Tibial nerve (tissue), 3 donors: Measurements from ENCODE around the genes BDKRB1, ATG2B and BCL11B.

- PRO-cap, result no peak
- RAMPAGE, long total RNA, 3 experiments, result no peak in any of the 3 experiments
Measured at GRCh38 chr14:96226693-96227085, 22.1 kb downstream of the BDKRB2 start.

- PRO-cap, result no peak
- RAMPAGE, long total RNA, 3 experiments, result no peak in any of the 3 experiments
Measured at GRCh38 chr14:96255863-96256480, at the start of gene BDKRB1. TSS of gene BDKRB1 (plus strand) at chr14:96256210.

- PRO-cap, result no peak
- RAMPAGE, long total RNA, 3 experiments, result no peak in any of the 3 experiments
Measured at GRCh38 chr14:96282189-96282814, 26.3 kb downstream of the BDKRB1 start.

- PRO-cap, result bidirectional peak, plus-strand start at chr14:96363526, minus-strand start at chr14:96363397
- RAMPAGE, long total RNA, 3 experiments, result start-site peak on the minus strand in 2 of 3 experiments, at chr14:96363304-96363371 at its widest, 83 to 115 reads per replicate
Measured at GRCh38 chr14:96362382-96363439, at the start of gene ATG2B. TSS of gene ATG2B (minus strand) at chr14:96363341.

GRCh38 chr14:96501129-96501541 lies 1.0 kb upstream of the PAPOLA start:
- PRO-cap, result no peak
- RAMPAGE, long total RNA, 3 experiments, result no peak in any of the 3 experiments

DNA sequence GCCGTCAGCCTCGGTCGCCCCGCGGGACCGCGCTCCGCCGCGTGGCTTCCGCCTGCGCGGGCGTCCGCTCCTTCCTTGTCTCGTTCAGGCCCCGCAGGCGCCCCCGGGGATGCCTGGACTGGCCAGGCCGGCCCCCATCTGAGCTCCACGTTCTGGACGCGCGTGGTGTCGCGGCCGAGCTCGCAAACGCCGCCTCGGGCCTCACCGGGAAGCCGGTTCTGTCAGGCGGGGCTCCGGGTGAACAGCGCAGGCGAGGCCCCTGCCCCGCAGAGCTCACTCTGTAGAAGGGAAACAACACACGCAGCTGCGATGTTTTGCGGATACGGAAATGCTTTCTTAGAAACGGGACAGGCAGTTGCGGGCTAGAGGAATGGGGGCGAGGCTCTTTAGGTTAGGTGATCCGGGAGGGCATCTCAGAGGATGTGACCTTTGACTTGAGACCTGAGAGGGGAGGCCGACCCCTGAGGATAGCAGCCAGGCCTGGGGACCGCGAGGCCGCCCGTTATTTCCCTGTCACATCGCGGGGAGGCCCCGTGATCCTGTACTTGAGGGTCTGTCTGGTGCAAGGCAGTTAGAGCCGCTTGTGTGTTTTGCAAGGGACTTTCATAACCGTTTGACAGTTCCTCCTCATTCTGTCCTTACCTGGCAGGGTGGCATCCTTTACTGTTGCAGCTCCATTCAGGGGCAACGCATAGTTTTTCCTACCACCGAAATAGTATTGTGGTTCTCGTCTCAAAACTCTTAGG lies 569 bp downstream of the VRK1 start:
- PRO-cap, result no peak
- RAMPAGE, long total RNA, 3 experiments, result no peak in any of the 3 experiments

DNA sequence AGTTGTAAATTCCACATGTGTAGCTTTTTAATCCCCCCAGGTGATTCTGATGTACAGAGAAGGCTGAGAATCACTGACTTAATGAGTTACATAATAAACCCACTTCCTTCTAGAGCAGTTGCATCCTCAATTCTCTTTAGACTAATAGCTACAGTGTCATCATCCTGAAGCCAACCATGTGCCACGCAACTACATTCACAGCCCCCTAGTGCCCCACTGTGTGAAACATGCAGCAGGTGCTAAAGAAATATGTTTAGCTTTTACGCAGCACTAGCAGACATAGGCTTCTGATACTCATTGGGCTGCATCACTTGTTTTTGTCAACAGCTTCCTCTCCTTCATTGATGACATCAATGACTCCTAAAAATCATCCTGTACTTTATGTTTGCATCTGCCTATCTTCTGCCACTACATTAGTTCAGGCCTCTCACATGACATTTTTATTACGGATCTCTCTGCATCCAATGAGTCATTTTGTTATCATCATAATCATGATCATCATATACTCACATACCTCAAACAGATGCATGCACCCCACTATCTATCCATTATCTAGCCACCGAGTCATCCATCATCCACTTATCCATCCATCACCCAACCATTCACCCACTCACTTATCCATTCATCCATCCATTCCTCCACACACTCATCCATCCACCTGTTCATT lies 1168.1 kb downstream of the BCL11B start:
- PRO-cap, result no peak
- RAMPAGE, long total RNA, 3 experiments, result no peak in any of the 3 experiments

DNA sequence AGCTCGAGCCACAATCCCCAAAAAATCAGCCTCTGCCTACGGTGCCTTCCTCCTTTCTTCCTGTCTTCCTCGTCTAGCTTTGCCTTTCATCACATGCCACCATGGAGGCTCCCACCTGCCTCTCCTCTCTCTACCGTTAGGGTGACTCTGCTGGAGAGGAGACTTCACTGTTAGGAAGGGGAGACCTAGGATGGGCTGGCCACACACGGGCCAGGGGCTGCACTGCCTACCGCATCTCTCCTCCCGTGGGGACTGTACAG lies 1104.8 kb downstream of the BCL11B start:
- PRO-cap, result no peak
- RAMPAGE, long total RNA, 3 experiments, result no peak in any of the 3 experiments

DNA sequence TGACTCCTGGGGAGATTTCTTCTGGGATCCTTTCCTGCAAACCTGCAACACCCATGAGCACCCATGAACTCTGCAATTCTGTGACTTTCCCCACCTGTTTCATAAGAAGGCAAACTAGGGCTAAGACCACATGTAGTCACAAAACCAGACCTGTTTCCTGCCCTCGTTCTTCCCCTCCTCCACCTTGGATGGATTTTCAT lies 1084.7 kb downstream of the BCL11B start:
- PRO-cap, result no peak
- RAMPAGE, long total RNA, 3 experiments, result no peak in any of the 3 experiments

- PRO-cap, result no peak
- RAMPAGE, long total RNA, 3 experiments, result no peak in any of the 3 experiments
Measured at GRCh38 chr14:98203425-98203895, 1068.5 kb downstream of the BCL11B start.

DNA sequence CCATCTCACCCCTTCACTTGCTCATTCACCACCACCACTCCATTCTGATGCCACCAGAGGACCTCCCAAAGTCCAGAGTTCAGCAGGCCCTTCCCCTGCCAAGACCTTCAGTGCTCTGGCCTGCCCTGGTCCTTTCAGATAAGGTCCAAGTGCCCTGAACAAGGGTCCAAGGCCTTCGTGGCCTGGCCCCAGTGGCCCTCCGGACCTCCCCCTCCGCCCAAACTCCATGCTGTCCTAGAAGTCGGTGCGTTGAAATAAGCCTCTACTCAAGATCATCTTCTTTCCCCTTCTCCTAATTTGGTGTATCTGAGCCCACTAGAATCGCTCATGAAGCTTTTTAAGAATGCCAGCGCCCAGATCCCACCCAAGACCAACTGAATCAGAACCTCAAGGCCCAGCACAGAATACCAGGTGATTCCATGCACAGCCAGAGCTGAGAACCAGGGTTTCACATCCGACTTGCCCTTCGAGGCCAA lies 255.0 kb downstream of the BCL11B start:
- PRO-cap, result no peak
- RAMPAGE, long total RNA, 3 experiments, result no peak in any of the 3 experiments

DNA sequence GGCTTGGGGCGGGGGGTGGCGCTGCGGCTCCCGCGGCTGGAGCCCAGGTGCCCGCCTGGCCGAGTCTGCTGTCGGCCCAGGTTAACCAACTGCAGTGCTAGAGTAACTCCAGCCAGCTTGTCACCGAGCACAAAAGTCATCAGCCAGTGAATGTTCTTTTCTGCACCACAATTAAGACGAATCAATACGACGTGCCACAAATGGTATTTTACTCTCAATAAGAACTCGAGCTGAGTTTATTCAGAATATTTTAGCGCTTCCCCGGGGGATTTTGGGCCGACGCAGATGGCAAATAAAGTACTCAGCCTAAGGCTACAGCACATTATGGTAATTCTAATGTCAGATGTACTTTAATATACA lies 83.2 kb downstream of the BCL11B start:
- PRO-cap, result no peak
- RAMPAGE, long total RNA, 3 experiments, result no peak in any of the 3 experiments

GRCh38 chr14:99189144-99189916 lies 82.7 kb downstream of the BCL11B start:
- PRO-cap, result no peak
- RAMPAGE, long total RNA, 3 experiments, result no peak in any of the 3 experiments

- PRO-cap, result no peak
- RAMPAGE, long total RNA, 3 experiments, result no peak in any of the 3 experiments
Measured at GRCh38 chr14:99195638-99196410, 76.2 kb downstream of the BCL11B start.

GRCh38 chr14:99230008-99230711 lies 41.8 kb downstream of the BCL11B start:
- PRO-cap, result no peak
- RAMPAGE, long total RNA, 3 experiments, result no peak in any of the 3 experiments

DNA sequence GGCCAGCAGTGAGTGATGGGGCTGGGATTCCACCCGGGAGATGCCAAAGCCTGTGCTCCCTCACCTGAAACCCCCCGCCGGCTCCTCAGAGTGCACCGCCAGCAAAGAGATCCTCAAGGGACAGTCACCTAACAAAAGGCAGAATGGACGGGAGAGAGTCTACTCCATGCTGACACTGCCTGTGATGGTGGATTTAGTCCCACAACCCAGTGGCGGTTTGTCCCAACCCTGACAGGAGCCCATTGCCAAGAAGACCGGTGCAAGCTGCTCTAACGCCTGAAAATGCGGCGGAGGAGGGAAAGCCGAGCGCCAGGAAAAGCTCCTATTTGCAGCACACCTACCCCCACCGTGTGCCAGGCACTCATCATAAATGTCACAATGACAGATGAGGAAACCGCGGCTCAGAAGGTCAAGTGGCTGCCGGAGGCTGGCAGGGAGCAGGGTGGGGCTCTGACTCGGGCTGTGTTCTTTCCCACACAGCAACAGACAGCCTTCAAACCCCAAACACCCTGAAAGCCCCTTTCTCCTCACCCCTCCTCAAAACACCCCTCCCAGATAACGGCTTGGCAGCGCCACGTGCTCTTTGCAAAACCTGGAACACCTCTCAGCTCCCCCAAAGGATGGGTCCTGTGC lies 18.7 kb downstream of the BCL11B start:
- PRO-cap, result no peak
- RAMPAGE, long total RNA, 3 experiments, result no peak in any of the 3 experiments

DNA sequence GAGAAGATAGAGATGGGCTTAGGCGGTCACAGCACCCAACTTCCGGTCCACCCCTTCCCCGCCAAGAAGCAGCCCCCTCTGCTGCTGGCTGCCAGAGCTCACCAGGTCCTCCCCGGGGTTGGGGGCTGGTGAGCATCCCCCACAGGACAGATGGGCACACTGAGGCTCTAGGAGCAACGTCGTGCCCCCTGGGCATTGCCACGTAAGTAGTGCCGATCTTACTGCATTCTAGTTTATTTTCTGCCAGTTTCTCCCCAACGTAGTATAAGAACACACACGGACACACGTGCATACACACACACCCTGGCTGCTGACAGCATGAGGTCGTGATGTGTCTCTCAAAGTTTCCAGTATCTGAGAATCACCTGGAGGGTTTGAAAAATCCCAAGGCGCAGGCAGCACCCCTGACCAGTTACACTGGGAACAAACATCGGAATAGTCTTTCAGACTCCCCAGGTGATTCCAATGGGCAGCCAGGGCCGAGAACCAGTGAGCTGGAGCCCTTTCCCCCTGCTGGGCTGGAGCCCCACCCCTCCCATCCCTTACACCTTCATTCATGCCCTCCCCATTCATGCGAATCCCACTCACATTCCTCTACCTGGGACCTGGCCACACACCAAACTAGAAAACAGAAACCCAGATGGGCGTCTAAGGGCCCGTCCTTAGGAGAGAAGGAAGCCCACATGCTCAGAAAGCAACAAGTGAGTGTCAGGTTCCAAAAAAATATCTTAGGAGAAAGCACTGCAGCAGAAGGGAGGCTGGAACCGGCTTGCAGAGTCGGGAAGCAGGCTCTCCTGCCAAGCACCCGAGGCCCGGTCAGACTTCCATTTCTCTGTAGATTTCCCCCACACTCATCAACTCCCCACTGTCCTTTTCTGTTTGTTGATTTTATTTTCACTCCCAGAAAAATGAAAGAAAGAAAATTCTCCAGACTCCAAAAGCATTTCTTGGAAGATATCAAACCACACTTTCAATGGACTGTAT lies 13.8 kb downstream of the BCL11B start:
- PRO-cap, result no peak
- RAMPAGE, long total RNA, 3 experiments, result no peak in any of the 3 experiments

DNA sequence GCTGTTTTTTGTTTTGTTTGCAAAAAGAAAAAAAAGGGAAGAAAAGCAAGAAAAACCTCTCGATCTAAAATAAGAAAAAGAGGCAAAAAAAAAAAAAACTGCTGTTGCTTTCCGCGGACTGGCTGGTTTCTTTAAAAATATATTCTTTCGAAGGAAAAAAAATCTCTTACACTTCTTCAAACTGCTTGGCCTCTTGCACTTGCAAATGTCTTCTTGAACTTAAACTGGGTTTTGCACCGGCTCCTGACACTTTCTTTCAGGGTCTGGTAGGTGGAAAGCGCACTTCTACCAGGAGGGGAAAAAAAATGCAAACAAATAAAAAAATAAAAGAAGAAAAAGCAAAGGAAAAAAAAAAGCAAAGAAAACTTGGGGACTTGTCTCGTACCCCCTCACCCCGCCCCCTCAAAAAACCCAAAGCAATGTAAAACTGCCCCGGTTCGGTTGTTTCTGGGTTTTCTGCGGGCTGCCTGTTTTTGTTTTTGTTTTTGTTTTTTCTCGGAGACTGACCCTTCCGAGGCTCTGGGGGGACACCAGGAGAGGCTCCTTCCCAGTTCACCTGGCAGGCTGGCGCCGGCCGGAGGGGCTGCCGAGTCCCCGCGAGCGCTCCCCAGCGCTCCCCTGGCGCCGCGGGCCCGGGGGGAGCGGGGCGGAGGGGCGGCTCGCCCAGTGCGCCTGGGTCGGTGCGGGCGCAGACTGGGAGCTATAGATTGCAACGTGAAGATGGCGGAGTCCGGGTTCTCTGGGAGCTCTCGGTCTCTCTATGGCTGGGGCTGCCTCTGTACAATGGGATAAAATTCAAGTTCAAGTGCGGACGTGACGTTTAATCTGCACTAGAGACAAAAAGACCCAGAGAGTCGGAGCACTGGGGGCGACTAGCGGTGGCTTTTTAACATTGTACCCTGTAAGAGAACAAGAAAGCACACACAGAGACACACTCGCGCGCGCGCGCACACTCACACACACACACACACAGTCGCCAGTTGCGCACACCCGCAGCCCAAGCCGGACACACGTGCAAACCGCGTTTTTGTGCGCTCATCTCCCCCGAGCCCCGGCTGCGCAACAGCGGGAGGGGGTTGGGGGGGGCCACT lies at the start of gene BCL11B:
Gene BCL11B, minus strand, starts transcription at position 766 of the 1,091 bp plus-strand sequence.
- PRO-cap, result no peak
- RAMPAGE, long total RNA, 3 experiments, result no peak in any of the 3 experiments

DNA sequence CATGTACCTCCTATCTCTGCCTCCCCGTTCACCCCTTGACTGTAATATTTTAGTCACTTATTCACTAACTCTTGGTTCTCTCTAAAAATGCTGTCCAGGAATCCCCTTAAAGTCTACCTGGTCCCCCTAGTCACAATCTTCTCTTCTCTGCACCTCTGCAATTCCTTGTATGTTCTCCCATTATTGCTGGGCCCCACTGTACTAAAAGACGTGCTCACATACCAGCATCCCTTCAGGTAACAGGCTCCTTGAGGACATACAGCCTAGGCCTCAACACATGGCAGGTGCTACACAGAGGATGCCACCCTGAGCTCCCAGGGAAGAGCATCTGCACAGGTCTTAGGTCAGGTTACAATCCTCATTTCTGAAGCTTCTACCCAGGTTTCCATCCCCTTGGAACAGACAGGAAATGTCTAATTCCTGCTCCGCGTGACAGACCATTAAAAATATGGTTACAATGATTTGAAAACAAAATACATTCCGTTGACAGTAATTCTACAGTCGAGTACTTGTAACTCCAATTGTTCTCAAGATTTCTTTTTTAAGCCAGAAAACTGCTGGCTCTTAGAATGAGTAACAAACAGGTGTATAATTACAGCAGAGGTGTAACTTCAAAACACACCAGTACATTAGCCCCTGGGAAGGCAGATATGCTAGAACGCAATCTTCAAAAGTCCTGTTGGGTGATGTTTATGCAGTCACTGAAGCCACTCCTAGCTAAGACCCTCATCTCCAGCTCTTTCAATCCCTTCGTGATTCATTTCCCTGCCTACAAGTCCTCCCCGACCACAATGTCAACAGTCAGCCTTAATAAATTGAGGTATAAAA lies 11.8 kb downstream of the SETD3 start:
- PRO-cap, result no peak
- RAMPAGE, long total RNA, 3 experiments, result start-site peak on the minus strand in 1 of 3 experiments, centred at position 465 of the sequence, 5 reads per replicate

DNA sequence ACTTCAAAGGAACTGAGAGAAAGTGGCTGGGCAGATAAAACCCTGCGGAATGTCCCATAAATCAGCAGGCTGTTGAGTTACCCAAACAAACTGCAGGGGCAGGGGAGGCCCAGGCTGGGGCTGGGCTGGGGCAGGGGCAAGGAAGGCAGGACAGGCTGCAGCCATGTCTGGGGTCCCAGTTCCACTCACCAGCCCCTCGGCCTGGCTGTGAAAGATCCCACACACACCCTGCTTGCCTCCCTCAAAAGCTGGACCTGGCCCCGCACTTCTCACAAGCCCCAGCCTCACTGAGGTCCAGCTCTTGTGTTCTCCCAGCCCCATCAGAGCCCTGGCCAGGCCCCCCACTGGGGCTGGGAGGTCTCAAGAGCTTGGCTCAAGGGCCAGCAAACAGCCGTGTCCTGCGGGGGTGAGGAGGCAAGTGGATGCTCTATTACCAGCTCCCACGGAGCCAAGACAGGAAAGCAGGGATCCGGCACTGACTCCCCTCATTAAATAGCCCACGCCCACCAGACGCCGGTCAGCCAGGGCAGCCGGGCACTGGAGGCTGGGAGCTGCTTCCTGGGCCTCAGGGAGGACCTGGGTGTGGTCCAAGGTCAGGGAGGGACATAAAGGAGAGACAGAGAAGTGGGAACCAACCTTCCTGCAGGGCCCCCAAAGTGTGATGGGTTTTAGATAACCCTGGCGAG lies 42.0 kb downstream of the CCNK start:
- PRO-cap, result no peak
- RAMPAGE, long total RNA, 3 experiments, result no peak in any of the 3 experiments